PFSK-1 (cell line): ENCODE data around the gene PADI1.

GRCh38 chr1:16012584-16013684 is 4.9 kb downstream of the HSPB7 start:
- RRBS, result 4% methylated on average over 21 of the region's 57 CpGs

- RRBS, result 94% methylated on average over 14 of the region's 27 CpGs
Observed at GRCh38 chr1:16015108-16015898, 2.5 kb downstream of the HSPB7 start.

GRCh38 chr1:16018161-16018368 is 222 bp upstream of the HSPB7 start:
- RRBS, result no CpG with 5 or more reads among the region's 9 CpGs

- RRBS, result 19% methylated on average over 2 of the region's 7 CpGs
Observed at GRCh38 chr1:16112943-16113441, 39.5 kb upstream of the FAM131C start.

DNA sequence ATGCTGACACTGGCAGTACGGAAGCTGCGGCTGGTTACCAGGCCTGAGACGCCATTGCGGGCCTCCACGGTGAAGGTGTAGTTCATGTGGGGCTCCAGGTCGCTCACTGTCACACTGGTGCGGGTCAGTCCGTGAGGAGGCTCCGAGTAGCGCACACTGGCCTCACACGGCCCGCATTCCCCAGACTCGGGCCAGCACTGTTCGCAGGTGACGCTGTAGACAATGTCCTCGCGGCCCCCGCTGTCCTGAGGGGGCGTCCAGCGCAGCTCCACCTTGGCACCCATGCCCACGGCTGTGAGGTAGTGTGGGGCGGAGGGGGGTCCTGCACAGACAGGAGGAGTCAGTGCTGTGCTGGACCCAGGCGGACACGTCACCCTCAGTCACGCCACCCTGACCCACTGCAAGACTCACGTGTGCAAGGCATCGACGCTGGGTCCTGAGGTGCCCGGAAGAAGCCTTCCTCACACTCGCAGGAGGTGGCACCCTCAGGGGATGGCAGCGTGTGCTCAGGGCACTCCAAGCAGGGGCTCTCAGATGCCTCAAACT is 17.9 kb downstream of the EPHA2 start:
- RRBS, result no CpG with 5 or more reads among the region's 31 CpGs

DNA sequence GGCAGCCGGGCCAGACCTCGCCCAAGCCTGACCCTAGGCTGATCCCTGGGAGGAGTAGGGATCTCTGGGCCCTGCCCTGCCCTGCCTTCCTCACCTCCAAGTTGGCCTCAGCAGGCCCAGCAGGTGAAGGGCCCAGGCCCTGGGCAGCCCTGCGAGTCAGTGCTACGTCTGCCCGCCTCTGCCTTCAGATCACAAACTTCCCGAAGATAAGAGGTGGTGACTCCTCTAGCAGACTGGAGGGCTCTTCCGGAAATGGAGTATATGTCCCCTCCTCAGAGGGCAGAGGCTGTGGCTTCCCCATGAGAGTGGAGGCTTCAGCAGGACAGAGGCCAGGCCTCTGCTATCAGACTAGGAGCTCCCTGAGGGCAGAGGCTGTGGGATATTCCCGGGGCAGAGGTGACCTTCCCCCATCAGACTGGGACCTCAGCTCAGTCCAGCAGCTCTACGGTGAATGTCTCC is 15.8 kb upstream of the EPHA2 start:
- RRBS, result no CpG with 5 or more reads among the region's 9 CpGs

- RRBS, result 3% methylated on average over 11 of the region's 77 CpGs
Observed at GRCh38 chr1:16206662-16207361, 5.6 kb downstream of the ARHGEF19 start.

- RRBS, result no CpG with 5 or more reads among the region's 6 CpGs
Observed at GRCh38 chr1:16235945-16236443, 989 bp downstream of the CPLANE2 start.

DNA sequence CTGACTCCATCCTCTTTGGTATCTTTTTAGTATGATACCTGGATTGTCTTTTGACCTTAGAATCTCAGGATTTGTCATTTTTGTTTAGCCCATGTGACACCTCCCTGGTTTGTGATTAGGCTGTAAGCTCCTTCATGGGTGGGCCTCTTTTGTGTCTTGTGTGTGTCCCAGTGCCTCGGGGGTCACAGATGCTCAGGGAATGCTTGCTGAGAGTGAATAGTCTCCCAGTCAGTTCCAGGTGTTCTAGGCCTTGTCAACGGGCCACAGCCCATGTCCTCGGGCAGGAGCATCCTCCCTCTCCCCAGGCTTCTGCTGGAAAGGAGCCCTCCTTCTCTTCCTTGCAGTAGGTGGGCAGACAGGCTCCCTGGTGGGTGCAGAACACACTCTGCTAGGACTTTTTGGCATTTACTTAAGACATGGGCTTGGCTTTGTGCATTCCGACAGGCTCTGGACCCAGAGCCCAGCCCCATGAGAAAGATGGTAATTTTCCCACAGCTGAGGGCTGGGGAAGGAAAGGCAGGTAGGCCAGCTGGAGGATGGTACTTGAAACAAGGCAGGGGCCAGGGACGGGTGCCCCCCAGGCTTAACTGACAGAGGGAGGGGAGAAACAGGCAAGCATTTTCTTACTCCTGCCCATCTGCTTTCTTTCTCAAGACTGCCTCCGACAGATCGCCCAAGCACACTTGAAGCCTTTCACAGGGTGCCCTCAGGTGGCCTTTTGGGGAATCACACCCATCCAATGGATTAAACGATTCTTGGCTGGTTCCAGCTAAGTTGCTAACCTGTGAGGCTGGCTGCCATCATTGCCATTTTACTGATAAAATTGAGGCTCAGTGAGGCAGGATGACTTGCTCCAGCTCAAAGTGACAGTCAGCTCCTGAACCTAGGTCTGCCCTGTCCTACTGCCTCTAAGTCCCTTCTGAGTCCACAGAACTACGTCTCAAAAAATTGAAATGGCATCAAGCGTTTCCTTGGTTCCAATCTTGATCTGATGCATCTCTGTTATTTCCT is 7.2 kb upstream of the CPLANE2 start:
- RRBS, result no CpG with 5 or more reads among the region's 10 CpGs

DNA sequence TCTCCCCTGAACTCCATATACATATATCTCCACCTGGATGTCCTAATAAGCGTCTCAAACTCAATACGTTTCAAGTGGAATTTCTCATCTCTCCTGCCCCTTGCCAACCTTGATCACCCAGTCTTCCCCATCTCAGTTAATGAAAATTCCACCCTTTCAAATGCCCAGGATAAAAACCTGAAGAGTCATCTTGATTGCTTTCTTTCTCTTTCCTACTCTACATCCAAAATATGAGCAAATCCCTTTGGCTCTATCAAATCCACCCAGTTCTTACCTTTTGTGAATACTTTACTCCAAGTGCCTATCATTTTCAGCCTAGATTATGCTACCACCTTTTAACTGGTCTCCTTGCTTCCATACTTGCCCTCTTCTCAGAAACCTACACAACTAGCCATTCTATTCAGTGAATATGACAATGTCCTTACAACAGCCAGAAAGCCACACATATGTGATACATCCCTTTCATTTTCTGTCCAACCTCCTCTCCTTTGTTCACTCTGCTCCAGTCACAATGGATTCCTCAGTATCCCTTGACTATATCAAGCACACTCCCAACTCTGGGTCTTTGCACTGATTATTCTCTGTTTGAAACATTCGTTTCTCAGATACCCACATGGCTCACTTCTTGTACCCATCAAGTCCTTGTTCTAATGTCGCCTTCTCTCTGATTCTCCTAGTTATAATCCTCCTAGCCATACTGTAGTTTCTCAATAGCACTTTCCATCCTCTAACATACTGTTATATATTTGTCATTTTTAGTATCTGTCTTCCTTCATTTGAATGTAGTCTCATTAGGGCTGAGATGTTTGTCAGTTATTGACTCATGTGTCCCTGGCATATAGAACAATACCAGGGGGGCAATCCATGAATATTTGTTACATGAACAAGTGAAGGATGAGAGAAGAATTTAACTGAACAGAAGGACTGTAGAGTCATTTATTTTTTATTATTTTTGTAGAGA is 50.0 kb upstream of the CPLANE2 start:
- RRBS, result no CpG with 5 or more reads among the region's 4 CpGs

DNA sequence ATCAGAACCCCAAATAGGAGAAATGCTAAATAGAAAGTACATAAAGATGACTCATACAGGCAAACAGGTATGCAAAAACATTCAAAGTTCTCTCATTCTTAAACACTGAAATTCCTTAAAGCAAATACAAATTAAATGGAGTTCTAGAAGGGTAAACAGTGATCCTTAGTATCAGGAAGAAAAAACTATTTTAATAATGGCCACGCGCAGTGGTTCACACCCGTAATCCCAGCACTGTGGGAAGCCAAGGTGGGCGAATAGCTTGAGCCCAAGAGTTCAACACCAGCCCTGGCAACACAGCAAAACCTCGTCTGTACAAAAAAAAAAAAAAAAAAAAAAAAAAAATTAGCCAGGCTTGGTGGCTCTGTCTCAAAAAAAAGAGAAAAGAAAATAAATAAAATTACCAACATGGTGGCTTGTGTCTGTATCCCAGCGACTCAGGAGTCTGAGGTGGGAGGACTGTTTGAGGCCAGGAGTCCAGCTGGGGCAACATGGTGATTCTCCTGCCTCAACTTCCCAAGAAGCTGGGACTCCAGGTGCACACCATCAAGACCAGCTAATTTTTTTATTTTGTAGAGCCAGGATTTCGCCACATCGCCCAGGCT is 17.4 kb downstream of the FBXO42 start:
- RRBS, result no CpG with 5 or more reads among the region's 8 CpGs

DNA sequence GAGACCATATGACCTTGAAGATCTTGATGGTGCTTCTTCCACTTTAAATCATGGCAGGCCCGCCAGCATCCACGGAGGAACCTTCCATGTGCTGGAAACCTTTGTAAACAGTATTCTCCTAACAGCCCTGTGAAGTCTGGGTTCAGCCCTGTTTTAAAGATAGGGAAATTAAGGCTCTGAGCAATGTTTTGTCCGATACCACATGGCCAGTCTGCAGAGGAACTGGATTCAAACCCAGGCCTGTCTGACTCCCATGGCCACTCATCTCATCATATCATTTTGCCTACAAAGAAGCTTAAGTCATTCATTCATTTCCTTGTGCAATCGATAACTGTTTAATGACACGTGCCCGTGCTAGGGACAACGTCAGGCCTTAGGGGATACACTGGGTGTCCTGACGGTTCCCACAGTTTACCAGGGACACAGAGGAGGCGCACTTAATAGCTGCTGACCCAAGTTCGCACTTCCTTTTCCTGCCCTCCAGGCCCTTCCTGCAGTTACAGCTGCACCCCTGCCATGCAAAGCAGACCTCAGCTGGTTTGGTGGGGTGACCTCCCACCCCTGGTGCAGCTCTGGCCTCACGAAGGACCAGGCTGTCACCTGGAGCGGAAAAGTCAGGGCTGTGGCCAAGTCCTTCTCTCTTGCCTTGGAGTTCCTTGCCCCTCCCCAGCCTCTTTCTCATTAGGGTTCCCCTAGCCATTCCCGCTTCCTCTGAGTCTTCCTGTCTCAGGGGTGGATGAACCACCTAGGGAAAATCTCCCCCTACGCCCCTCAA is 4.3 kb downstream of the SPATA21 start:
- RRBS, result no CpG with 5 or more reads among the region's 14 CpGs

DNA sequence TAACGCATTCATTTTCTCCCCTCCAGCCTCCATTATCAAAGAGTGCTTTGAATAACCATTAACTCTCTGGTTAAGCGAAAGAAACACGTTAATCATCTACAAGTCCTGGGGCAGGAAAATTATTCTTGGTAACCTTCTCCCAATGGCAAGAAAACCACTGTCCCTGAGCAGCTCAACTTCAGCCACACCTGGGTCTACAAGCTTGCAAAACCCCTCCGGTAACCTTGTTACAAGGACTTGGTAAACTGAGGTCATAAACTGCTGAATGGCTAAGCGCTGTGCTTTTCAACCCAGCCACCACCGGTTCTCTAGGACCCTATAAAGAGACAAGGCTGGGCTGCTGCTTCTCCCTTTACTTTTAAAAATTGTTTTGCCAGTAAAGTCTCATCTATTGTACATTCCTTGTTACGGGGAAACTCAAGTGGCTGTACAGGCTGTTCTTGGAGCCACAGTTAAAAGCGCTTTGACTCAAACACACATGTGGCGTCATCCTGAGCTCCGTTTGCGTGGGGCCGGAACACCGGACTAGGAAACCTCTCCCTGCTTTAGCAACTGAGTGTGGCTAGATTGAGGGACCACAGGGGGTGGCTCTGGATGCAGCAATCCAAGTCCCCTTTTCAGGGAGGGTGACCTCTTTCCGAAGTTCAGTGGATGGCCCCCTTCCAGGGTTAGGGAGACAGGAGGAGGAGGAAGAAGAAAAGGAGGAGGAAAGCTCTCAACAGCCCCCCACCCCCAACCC is 156.6 kb upstream of the CROCC start:
- RRBS, result 91% methylated on average over 1 of the region's 14 CpGs

- RRBS, result no CpG with 5 or more reads among the region's 20 CpGs
Observed at GRCh38 chr1:16929671-16930396, 8.1 kb downstream of the CROCC start.

DNA sequence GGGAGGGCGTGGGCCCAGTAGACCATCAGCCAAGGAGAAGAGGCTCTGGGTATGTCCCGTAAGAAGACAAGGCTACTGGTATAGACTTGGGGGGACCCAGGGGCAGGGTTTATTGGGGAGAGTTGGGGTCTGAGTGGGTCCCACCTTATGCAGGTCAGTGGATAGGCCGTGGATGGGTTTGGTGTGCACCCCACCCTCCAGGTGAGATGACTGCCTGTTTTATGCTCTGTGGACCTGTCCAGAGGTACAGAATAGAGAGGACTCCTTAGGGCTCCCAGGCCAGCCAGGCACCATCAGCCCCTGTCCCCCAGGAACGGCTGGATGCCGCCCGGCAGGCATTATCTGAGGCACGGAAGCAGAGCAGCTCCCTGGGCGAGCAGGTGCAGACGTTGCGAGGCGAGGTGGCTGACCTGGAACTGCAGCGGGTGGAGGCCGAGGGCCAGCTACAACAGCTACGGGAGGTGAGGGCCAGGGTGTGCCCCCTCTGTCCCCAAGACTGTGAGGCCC is 10.9 kb downstream of the MFAP2 start:
- RRBS, result no CpG with 5 or more reads among the region's 14 CpGs

DNA sequence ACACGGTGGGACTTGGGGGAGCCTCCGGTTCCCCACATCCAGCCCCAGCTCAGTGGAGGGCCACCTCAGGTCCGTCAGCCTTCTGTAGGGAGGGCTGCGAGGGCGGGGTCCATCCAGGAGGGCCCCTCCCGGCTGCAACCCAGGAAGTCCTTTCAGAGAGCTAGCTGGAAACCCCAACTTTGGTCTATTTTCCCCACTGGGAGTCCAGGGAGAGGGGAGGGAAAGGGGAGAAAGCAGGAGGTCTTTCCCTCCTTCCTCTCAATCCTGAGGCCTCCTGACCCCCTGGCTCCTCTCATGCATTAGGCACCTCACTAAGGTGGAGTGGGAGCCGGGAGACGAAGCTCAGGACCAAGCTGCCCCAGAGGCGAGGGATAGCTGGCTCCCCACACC is 1.2 kb downstream of the MFAP2 start:
- RRBS, result 84% methylated on average over 4 of the region's 9 CpGs

- RRBS, result 70% methylated on average over 4 of the region's 15 CpGs
Observed at GRCh38 chr1:17089368-17090026, 29.8 kb downstream of the PADI2 start.

GRCh38 chr1:17112627-17113049 is 6.6 kb downstream of the PADI2 start:
- RRBS, result no CpG with 5 or more reads among the region's 4 CpGs

DNA sequence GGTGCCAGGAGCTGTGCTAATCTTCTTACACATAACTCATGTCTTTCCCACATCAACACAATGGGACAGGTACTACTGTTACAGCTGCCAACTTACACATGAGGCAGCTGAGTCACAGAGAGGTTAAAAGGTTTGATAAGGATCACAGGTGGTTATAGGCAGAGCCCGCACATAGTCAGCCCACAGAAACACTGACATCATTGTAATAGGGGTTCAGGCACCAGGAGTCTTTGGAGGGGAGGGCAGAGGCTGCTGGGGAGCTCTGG is 354 bp upstream of the PADI1 start:
- RRBS, result no CpG with 5 or more reads among the region's 1 CpG

GRCh38 chr1:17204934-17205377 is at the start of gene PADI1:
TSS of gene PADI1 (plus strand) at chr1:17205128.
- RRBS, result no CpG with 5 or more reads among the region's 7 CpGs